Hair follicle dermal papilla cell (primary cell): ENCODE measurements around a stretch of chr14.

GRCh38 chr14:99768149-99768414 is 25.1 kb upstream of the EML1 start:
- CAGE, long polyA plus RNA, result no peak

- CAGE, long polyA plus RNA, result no peak
Observed at GRCh38 chr14:99772870-99773414, 20.3 kb upstream of the EML1 start.

DNA sequence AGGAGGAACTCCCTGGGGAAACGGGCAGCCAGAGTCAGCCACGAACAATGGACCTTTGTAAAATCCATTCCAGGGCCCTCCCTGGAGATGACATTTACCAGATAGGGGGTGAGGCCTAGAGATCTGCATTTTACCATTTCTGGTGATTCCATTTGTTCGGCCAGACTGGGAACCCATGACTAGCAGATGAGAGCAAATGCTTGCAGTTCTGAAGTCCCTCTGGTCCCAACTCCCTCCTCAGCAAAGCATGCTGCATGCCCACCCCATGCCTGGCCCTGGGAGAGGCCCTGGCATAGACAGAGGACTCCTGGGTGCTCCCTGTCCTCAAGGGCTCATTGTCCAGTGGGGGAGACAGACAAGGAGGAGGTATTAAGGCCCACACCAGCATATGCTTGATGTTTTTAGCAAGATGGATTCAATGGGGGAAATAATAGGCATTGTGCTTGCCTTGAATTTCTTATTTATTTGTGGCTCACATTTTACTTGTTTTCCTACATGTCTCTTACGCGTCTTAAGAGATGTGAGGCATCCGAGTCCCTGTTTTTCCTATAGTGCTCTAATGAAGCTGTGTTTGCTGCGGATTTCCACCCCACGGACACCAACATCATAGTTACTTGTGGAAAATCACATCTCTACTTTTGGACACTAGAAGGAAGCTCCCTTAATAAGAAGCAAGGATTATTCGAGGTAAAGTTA is 115.7 kb downstream of the EML1 start:
- CAGE, long polyA plus RNA, result no peak

DNA sequence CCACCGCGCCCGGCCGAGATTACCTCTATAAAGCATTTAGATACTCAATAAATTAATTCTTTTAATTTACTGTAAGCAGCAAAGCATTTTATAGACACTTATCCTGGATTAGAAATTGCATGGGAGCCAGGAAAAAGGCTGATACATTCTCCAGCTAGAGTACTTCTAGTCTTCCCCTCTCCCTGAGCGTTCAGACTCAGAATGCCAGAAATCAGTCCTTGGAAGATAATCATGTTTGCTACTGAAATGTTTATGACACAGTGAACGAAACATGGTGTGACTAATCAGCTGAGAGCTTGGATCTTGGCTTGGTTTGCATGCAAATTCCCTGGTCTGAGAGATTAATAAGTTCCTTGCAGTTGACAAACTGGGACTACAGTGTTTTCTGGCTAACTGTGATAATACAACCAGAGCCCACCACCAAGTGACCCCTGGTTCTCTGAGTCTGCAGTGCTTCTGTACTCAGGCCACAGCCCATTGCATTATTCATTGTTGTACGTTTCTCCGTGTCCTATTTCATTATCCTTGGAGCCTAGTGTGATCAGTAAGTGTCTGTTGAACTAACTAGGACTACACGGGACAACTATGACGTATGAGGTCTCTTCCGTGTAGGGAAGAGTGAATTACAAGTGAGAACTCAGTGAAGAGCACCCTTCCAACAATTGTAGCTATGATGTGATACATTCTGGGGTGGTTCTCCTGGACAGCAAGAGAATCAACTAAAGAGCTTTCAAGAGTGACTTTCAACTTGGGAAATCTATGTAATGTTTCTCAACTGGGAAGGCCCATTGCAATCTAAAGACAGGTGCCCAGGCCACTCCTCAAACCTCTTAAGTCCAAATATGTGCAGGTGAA is 34.6 kb upstream of the EVL start:
- CAGE, long polyA plus RNA, result no peak

DNA sequence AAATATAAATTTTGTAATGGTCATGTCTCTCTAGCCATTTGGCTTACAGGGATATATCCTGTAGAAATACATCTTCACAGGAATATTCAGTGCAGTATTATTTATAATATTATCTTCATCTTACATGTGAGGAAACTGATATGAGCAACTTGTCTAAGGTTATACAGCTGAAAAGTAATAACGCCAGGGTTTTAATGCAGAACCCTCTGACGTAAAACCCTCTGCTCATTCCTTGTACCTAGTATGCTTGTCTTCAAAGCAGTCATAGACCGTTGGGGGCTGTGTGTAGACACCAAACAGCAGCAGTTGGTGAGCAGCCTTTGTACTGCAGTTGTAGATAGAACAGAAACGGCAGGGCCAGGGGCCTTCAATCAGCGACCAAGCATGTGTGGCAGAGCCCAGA is 28.0 kb downstream of the EVL start:
- CAGE, long polyA plus RNA, result no peak

- CAGE, long polyA plus RNA, result no peak
Observed at GRCh38 chr14:100239389-100239824, 463 bp downstream of the YY1 start.

DNA sequence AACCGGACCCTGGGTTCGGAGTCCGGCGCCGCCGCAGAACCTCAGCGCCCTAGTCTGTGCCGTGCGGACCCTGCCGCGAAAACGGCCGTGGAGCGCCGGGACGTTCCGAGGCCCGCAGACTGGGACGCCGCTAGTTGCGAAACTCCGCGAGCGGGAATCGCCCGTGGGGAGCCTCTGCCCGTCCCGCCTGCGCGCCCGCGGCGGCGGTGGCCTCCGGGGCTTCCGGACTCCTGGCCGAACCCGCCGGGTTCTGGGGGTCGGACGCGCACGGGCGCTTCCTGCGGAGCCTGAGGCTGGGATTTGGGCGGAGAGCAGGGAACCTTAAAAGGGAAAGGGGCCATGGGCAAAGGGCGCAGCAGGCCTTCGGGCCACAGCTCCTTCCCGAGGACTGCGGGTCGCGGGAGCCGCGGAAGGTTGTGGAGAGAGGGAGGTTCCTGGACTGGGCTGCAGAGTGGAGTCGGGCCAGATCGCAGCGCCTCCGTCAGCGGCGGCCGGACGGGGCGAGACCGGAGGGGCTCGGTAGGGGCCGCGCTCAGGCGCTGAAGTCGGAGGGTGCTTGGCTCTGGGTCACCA is 631 bp upstream of the SLC25A29 start:
- CAGE, long polyA plus RNA, result no peak

- CAGE, long polyA plus RNA, result no peak
Observed at GRCh38 chr14:100312583-100313025, 6.4 kb upstream of the SLC25A29 start.

DNA sequence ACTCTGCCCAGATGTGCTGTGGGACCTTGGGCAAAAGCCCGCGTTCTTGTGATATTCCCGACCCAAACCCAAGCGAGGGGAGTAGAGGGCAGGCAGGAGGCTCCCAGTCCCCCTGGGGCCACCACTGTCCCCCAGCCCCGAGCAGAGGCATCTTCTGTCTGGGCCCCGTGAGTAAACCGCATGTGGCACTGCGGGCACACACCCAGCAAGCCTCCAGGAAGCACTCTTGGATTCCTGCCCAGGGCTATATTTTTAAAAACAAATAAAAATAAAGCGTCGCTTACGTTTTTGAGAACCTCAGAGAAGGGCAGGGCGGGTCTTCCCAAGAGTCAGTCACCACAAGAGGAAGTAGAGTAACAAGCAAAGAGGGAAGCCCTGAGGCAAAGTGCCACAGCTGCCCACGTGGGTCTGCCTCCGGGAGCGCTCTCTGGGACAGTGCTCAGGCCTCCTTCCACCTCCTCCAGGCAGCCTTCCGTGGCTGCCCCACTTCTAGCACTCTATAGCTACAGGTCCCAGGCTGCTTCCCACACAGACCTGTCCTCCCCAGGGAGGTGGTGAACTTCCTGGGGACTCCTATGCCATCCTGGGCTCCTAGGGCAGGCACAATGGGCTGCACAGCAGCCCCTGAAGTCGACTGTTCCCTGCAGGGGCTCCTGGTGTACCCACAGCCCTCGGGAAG is 39.3 kb downstream of the BEGAIN start:
- CAGE, long polyA plus RNA, result no peak

DNA sequence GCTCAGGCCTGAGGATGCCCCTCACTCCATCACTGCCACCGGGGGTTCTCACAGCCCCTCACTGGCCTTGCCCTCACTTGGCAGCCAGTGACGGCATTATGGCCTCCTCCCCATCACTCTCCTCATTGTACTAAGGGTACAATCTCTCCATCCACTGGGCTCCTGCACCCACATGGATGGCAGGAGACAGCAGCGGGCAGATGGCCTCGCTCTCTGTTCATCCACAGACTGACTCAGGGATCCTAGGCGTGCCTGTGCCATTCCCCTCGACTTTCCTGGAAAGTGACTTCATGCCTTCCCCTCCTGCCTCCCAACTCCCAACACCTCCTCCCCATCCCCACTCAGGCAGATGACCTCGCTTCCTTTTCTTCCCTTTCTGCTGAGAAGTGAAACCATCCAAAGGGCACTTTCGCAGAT is 29.7 kb downstream of the BEGAIN start:
- CAGE, long polyA plus RNA, result no peak

DNA sequence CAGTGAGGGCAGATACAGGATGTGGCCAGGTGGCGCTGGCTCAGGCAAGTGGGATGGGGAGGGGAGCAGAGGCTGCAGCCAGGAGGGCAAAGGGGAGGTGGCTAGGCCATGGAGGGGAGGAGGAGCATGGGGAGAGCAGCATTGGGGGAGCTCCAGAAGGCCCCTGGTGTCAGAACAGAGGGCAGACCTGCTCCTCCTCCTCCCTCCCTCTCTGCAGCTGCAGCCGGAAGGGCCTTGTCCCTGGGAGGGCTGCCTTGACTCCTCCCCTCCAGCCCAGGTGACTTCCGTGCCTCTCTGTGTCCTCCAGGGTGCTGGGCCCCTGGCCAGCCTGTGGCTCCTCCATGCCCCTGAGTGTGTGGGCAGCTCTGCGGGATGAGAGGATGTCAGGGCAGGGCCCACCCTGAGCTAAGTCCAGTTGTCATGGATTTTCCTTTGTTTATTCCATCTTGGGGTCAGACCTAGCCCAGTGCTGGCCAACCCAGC is 68.2 kb upstream of the DLK1 start:
- CAGE, long polyA plus RNA, result no peak

DNA sequence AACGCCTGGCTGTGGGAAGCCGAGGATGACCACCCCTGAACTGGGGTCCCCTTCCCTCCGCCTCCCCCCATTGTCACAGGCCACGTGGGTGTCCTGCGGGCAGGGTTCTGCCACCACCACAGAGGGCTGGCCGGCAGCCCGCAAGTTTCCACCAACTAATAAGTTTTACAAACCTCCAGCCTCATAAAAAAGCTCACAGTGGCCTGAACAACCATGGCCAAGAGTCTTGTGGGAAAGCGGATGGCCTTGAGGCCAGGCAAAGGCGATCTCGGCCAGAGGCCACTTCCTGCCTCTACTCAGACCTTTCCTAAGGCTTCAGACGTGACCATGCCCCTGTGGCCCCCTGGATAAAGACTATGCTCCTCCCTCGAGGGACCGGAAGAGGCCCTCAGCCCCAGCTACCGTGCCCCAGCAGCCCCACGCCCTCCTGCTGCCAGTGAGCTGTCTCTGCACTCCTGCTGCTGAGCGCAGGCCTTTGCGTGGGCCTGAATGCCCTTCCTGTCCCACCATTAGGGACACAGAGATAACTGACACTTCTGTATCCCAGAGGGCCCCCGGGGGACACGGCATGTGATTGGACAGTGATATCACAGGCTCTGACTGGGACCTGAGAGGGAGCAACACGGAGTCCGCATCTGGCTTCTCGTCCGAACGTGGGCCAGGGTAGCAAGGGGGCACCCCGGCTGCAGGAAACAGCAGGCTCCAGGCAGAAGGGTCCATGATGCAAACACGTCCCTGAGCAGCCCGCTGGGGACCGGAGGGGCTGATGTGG is 46.0 kb upstream of the DLK1 start:
- CAGE, long polyA plus RNA, result no peak

DNA sequence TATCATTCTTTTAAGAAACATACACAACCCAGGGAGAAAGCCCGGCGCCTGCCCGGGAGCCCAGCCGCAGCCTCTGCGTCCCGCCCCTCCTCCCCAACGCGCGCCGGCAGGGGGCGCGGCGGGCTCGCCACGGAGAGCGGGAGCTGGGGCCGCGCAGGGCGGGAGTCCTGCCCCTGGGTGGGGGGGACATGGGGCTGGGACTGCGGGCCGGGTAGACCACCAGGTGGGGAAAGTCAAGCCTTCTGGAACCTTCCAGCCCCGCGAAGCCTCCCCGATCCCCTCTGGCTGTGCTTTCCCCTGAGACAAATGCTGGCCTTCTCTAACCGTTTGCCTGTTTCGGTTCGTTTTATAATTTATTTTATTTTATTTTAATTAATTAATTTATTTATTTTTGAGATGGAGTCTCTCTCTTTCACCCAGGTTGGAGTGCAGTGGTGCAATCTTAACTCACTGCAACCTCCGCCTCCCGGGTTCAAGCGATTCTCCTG is 16.9 kb upstream of the DLK1 start:
- CAGE, long polyA plus RNA, result no peak

GRCh38 chr14:100847695-100848273 is 55.7 kb downstream of the RTL1 start:
- CAGE, long polyA plus RNA, result no peak

DNA sequence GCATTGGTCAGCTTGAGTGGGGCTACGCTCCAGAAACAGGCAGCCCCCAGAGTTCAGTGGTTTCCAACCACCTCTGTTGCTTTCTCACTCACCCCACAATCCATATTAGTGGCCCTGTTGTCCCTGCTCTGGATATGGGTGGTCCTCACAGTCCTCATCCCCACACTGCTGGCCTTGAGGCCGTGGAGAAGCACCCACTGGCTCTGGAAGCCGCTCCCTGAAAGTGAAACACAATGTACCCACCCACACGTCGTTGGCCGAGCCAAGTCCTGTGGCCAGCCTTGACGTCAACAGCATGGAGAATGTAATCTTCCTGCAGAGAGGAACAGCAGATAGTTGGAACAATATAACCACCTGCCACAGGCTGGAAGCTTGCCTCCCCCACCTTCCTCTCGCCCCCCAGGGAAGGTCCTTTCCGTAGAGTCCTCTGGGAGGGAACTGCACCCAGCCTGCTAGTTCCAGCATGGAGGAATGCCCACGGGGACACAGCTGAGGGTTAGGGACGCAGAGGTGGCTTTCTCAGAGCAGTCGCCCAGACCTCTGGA is 351.9 kb upstream of the RTL1 start:
- CAGE, long polyA plus RNA, result no peak

DNA sequence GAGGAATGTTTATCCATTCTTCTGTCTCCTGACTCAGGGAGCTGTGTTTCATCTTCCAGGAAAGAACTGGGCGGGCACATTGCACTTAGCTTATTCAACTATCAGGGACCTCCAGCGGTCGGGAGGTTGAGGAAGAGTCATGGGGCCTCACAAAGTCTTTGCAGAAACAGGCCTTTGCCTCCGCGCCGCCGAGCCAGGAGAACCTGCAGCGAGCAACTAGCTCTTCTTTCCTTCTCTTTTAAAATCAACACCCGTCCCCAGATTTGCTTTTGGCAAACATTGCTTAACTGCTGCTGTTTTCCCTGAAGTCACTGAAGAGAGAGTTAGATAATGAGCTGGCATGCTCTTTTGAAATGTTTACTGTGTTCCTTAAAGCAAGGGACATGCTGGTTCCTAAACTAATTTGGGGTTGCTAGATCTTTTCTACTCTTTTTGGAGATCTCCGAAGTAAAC is 426.2 kb upstream of the PPP2R5C start:
- CAGE, long polyA plus RNA, result no peak

DNA sequence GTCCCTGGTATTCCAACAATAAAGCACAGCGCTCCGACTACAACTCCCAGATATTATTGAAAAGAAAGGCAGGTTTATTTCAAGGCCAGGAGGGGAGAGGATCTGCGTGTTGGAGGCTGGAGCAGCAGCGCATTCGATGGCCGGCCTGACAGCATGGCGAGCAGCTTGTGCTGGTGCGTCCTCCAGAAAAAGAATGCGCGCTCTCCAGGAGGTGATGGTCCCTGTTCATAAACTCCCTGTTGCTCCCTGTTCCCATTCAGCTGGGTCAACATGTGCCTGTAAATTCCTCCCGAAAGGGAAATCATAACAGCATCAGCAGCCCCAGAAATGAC is 353.2 kb upstream of the PPP2R5C start:
- CAGE, long polyA plus RNA, result no peak

GRCh38 chr14:101475660-101475875 is 285.9 kb upstream of the PPP2R5C start:
- CAGE, long polyA plus RNA, result no peak

DNA sequence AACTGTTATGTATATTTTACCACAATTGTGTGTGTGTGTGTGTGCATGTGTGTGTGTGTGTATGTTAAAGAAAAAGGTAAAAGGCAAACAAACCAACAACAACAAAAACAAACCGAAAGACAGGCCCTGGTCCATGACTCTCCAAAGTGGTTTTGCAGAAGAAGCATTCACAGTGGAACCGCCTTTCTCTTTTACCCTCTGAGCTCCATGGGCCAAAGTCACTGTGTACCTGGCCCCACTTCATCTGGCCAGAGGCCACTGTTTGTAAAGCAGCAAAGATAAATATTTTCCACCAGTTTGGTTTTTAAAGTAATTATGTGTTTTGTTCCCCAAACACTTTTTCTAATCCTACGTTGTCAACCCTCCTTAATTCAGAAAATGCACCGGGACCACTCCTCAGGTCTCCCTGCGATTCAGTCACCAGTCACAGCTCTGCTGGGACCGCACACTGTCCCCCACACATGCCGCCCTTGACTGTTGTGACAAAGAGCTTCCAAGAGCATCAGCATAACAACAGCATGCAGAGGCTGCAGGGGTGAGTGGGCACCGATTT is 265.7 kb upstream of the PPP2R5C start:
- CAGE, long polyA plus RNA, result no peak

- CAGE, long polyA plus RNA, result no peak
Observed at GRCh38 chr14:101535669-101536174, 225.8 kb upstream of the PPP2R5C start.